ENCODE measurements around the gene HOXB2.

DNA sequence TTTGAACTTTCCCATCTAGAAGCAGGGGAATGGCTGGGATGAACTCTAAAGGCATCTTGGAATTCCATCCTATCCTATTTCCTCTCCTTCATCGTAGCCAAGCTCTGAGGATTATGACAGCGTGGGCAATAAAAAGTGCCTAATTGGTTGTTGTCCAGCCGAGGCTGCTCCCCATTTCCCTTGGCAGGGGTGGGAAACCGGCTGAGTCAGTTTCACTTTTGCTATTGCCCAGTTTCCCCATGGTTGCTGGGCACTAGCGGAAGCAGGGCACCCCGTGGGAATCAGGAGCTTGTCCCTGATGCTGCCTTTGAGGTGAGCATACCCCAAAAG, 13.8 kb upstream of the SP2 start:
- PRO-cap, result no peak

DNA sequence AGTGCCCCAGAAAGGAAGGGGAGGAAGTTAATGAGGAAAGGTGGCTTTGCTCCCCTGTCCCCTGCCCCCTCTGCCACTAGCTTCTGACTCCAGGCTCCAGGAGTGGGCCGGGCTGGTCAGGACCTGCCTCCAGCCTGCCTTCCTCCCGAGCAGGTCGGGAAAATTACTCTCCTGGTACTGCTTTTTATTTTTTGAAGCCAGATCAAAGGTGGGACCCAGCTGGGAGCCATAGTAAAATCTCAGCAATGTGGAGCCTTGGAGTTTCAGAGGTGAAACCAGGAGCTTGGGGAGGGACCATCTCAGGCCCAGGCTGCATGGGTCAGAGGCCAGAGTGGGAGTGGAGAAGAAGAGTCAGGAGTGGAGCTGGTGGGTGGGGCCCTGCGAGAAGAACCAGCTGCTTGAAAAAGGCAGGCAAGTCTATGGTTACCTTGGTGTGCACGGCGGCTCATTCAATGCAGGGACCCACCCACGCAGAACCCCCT, 10.4 kb upstream of the SP2 start:
- PRO-cap, result no peak

DNA sequence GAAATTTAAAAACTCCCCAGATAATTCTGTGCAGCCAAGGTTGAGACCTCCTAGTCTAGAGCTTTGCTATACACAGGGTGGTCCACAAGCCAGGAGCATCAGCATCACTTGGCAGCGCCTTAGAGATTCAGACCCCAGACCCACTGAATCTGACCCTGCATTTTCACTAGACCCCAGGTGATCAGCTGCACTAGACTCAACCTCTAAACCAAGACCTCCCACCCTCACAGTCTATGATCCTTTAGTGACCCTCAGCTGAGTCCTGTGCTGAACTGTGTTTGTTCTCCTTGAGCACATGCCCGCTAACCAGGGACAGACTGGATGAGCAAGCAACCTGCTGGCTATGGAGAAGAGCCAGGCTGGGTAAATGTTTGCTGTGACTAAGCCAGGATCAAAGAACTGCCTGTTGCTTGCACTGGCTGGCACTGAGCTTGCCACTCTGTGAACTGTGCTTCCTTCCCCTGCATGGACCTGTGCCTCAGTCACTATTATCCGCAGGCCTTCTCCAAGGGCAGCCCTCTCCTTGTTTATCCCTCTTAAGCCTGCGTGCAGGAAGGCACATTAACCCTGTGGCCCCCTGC, 7.2 kb downstream of the PNPO start:
- PRO-cap, result unidirectional peak, minus-strand start at position 469 of the sequence

DNA sequence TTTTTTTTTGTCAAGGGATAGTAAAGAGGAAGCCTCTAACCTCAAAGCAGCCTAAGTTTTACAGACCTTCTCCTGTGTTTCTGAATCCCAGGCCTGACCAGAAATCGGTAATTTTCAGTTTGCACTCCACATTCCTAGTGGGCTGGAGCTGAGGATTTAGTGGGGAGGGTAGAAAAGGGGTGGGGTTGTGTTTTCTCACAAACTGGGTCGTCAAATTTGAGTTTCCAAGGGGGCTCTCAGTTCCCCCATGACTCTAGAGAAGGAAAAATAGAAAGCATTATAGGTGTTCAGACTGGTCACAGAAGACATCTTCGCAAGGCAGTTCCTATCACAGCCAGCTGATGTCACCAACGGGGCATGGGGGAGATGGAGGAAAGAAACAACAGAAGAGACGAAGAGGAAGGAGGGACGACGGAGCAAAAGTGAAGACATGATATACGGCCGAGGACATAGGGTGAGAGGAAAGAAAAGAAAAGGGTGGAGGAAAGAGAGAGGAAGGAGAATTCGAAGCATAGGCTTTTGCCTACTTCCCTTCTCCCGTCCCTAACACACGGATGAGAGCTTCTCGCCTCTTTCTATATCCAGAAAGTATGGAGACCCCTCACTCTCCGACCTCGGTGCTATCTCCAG, 26.3 kb downstream of the COPZ2 start:
- PRO-cap, result no peak

DNA sequence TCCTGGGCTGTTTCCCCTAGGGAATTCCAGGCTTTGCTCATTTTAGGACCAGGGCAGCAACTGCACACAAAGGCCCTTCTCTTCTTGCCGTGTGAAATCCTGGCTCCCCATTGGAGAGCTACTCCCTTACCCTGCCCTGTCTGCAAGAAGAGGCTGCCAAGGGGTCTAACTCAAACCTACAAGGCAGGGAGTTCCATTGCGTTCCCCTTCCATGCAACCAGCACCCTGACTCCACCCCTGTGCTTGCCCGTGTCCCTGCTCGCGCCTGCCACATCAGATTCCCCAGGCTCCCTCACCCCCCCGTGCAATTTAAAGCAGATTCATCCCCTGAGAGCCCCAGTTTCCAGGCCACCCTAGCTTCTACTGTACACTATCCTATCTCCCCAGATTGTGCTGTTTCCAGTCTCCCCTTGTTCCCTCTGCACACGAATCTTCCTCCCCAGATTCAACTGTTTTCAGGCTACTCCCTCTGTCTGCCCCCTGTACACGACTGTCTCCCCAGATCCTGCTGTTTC, 23.2 kb downstream of the COPZ2 start:
- PRO-cap, result no peak

- PRO-cap, result no peak
These were observed 14.6 kb downstream of the SNX11 start for GRCh38 chr17:48121840-48122844.

DNA sequence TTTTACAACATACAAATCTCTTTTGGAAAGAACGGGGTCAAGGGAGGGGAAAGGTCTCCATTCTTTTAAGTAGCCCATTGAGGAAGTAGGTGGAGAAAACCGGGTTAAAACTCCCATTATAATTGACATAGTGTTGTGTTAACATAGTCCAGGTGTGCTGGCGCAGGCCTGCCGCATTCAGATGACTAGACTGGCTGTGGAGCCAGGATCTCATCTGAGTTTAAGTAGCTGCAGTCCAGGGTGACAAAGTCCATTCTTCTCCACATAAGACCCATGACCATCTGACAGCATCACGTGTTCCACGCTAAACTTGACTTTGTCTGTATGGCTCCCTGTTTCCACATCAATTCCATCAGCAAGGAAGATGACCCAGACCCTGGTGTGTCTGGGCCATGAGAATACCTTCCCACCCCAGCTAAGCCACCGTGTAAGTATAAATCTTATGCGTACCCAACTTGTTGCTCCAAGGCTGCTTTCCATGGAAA, 46.5 kb downstream of the SNX11 start:
- PRO-cap, result unidirectional peak, minus-strand start at position 192 of the sequence

GRCh38 chr17:48544972-48545469, at the start of gene HOXB2:
HOXB2 (minus strand) TSS chr17:48545109.
- PRO-cap, result no peak

DNA sequence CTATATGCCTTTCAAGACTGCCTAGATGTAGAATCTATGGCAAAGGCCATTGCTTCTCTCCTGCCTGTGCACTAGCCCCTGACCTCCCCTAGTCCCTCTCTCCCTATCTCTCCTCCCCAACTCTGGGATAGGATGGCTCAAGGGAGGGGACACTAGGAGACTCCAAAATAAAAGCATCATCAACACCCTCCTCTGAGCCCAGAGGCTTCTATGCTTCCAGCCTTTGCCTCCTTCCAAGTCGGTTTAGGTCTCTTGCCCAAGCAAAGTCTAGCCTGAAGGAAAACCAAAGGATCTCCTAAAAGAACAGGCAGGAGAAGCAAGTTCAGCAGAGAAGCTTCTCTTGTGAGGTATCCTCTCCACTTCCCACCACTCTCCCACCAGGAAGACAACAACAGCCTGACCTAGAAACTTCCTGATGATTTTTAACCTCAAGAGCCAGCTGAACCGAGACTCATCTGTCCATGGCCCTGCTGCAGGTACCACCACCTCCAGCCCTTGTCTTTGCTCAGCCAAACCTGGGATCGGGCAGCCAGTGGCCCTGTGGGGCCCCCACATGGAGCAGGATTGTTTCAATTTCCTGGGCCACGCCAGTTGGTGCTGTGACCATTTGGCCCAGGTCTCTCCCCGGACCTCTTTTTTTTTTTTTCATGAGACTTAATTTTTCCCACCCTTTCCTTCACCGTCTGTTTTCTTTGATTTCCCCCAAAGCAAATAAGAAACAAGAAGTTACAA, 8.1 kb upstream of the HOXB2 start:
- PRO-cap, result no peak

- PRO-cap, result no peak
These were observed 13.3 kb downstream of the HOXB4 start for GRCh38 chr17:48564750-48565446.

GRCh38 chr17:48576384-48577207, 1.6 kb downstream of the HOXB4 start:
- PRO-cap, result no peak

GRCh38 chr17:48596690-48596995, 3.1 kb upstream of the HOXB5 start:
- PRO-cap, result no peak

DNA sequence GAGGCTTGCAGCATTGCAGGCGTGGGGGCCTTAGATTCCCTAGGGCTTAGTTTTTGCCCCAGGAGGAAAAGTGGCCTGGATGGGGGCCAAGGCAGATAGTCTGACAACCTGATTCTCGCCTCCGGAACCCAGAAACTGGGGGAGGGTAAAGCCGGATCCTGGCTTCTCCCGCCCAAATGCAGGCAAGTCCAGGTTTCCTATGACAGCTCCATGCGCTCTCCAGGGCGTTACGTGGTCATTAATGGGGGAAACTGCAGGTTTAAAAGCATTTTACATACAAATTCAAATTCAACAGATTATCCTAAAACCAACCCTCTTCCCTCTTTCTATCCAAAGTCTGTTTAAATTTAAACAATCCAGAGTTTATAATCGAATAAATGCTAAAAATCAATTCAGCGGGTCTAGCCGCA, 752 bp upstream of the HOXB6 start:
- PRO-cap, result no peak

DNA sequence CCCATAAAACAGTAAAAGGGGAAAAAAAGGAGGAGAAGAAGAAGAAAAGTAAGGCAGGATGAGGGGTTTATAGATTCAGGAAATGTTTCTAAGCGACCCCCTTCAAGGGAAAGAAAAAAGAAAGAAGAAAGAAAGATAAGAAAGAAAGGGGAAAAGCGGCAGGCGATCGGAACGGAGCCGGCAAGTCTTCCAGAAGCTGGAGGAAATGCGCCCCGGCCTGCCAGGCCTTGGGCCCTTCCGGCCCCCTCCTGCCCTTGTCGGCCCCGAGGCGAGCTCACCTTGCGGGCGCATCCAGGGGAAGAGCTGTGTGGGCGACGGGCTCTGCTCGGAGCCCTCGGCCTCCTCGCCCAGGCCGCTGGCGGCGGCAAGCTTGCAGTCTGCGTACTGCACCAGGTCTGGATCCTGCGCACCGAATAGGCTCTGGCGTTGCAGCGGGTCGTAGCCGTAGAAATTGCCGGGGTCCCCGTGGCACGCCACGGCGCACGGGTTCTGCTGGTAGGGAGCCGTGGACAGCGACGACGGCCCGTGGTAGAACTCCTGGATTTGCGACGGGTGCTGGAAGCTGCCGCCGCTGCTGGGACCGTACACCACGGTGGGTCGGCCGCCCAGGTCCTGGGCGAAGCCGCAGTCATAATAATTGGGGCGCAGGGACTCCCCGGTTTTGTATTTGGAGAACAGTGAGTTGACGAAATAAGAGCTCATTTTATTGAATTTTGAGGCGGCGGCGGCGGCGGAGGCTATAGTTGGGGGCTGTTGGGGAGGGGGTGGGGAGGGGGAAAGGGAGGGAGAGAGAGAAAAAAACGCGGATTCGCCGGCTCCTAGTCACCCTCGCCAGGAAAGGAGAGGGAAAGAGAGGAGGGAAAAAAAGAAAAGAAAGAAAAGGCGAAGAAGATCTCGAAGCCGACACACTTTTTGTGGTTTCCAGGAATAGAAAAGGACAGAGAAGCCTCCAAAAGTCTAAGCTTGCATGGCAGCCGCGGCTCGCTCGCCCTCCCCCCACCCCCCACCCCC, 784 bp downstream of the HOXB8 start:
- PRO-cap, result no peak

DNA sequence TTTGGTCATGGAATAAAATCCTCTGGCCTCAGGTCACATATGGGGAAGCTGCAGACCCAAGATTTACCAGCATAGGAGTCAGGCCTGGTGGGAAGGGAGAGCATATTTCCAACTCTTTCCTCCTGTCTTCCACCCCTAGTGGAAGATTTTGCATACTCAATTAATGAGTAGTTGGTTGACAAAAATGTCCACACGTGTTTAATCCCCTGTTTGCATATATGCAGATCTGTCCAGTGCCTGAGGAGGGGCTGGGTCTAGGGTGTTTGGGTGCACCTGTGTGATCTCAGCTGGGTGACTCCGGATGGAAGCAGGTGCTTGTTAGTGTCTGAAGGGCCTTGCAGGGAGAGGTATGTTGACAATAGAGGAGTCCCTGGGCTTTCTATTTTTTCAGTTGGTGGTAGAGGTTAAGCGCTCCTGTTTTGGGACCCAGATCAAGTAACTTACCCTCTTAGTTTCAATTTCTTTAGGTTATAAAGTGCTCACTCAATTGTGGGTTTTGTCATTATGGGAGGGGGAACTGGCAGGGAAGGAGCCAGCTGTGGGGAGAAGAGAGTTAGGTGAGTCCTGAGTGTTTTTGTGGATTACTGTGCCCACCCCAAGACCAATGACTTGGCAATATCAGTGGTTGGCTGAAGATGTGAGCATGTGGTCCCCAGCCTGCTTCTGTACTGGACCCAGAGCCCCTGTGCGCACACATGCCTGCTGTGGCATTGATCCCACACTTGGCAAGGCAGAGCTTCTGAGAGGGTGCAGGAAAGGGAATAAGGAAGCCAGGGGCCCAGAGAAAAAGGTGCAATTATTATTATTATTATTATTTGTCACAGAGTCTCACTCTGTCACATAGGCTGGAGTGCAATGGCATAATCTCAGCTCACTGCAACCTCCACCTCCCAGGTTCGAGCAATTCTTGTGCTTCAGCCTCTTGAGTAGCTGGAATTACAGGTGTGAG, 1.5 kb downstream of the PRAC1 start:
- PRO-cap, result no peak

DNA sequence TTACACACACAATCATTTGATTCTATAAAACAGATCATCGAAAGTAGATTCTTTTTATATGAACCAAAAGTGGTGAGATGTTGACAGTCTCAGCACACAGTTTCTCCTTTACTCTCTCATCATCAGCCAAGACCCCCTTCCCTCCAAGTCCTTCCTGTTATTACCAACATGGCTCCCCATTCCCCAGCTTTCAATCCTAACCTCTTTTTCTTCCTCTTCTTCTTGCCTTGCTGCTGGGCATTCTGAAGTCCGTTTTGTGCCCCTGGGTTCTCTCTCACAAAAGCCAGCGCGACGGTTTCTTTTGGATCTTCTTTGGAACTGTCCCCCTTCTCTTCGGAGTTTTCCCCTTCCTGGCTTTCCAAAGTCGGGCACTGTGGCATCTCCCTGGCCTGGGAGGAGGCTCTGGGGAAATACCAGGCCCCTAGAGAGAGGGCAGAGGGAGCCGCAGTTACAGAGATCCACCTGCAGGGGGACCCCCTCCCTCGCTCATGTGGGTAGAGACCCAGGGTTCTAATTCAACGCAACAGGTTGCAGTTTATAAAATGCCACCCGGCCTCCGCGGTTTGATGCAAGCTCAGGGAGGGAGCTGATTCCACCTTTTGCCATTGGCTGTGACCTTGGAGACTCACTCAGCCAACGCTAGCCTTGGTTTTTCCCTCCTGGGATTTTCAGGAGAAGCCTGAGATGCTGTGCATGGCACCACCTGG, 12.3 kb downstream of the TTLL6 start:
- PRO-cap, result no peak

DNA sequence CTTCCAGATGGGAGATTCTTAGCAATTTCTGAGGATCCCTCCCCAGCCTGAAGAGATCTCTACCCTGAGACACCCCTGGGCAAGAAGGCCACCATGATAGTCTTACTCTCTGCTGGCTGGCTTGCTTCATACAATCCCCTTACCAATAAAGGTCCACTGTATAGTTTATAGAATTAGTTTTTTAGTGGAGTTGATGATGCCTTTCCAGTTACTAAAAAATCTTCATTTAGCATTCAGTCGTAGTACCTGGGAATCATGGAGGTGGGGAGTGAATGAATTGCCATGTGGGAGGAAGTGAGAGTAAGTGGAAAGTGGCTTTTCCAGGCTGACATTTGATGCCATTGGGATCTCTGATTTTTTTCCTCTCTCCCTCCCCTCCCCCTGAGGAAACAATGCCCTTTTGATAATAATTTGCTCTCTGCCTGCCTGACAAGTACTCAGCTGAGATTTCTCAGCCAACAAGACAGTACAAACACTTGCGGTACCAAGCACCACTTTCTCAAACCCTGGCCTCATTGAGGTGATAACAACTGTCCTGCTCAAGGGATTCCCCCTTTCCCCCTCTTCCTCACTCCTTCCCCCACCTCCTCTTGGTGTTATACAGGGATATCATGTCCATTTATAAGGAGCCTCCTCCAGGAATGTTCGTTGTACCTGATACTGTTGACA, 2.1 kb downstream of the UBE2Z start:
- PRO-cap, result no peak

DNA sequence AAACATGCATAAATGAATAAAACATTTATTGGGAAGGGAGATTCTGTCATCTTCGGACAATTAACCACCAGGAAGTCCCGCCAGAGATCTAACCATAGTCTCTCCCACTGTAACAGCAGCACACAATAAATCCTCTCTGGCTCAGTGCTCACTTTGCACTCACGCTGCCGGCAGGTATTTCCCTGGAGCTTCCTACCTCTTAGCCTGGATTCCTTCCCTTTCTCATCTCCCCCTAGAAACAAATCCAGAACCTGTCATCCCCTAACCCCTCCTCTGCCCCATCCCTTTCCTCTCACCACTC, 1.6 kb downstream of the GIP start:
- PRO-cap, result no peak

GRCh38 chr17:48989877-48990984, 7.0 kb upstream of the IGF2BP1 start:
- PRO-cap, result no peak

- PRO-cap, result no peak
These were observed 1.3 kb downstream of the IGF2BP1 start for GRCh38 chr17:48998490-48998946.

Measured in ileum (tissue), 1 donor.